GM23248 (cell line): ENCODE measurements around a stretch of chr20.

DNA sequence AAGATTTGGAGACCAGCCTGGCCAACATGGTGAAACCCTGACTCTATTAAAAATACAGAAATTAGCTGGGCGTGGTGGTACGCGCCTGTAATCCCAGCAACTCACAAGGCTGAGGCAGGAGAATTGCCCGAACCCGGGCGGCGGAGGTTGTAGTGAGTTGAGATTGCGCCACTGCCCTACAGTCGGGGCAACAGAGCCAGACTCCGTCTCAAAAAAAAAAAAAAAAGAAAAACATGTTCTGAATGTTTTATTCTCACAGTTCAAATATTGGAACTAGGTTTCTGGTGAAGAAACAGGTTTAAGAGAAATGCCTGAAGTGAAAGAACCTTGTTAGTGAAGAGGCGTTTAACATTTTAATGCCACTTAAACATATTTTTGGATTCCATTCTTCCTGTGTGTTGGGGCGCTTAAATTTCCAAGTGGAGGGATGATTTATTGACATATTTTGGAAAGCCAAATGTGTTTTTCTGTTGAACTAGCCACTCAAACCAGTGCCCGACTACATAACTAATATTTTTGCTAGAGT, 1.6 kb upstream of the ZNFX1 start:
- RAMPAGE, long total RNA: no peak

GRCh38 chr20:49356494-49357084, 78.7 kb upstream of the ZNFX1 start:
- RAMPAGE, long total RNA: no peak

GRCh38 chr20:49483939-49484745, 1.7 kb upstream of the KCNB1 start:
- RAMPAGE, long total RNA: no peak

DNA sequence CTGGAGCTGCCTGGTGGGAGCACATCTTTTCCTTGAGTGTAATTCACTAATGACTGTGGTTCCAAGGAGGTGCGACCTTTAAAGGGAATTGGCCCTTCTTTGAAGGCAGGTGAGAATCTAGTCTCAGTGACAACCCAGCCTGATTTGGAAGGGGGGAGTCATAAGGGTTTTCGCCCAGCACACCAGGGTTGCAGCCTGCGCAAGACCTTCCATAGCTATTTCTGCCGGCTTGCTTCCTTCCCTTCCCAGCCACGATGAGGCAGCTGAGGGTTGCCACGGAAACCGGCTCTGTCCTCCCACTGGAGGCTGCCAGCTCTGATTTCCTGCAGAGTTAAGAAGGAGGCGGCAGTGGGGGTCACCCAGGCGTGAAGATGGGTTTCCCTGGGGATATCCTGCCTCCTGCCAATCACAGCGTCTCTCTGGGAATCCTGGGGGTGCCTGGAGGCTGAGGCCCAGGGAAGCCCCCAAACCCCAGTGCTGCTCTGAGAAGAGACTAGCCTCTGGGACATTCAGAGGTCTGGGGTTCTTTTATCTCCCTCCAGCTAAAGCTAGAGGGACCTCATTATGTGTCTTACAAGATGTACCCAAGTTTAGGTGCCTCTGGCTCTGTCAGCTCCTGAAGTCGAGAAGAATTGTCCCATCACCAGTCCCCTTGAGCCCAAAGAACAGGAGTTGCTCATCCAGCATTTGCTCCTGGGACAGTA, 23.1 kb upstream of the KCNB1 start:
- RAMPAGE, long total RNA: no peak

- RAMPAGE, long total RNA: no peak
Measured at GRCh38 chr20:49643315-49643793, 70.3 kb downstream of the B4GALT5 start.

DNA sequence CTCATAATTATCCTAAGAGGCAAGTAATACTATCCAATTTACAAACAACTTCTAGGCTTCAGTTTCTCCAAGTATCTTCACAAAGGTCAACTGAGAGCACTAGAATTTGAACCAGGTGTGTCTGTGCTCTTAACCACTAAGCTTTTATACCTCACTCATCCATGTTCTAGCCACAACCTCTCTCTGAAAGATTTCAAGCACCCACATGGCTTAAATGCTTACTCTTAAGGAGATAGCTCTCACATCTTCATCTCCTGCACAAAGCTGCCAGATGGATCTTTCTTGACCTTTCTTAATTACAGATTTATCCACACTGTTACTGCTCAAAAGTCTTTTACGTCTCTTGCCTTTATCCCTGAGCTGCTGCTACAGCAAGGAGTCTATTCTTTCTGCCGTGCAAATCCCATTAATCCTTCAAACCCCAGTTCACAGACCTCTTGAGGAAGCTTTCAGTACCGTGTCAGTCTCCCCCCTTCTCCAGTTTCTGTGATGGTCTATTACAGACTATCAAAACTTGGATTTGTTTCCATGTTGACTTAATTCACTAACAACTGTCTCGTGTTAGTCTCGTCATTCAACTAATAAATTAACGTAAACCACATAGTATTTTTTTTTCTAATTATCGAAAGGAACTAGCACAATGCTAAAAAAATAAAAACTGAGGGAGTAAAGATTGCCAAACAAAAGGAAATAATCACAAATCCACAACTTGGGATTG, 54.6 kb downstream of the B4GALT5 start:
- RAMPAGE, long total RNA: no peak

- RAMPAGE, long total RNA: no peak
Measured at GRCh38 chr20:49711677-49712505, 1.8 kb downstream of the B4GALT5 start.

- RAMPAGE, long total RNA: no peak
Measured at GRCh38 chr20:49806704-49807050, 6.0 kb upstream of the SLC9A8 start.

GRCh38 chr20:49896077-49896709, 19.1 kb downstream of the SPATA2 start:
- RAMPAGE, long total RNA: no peak

- RAMPAGE, long total RNA: no peak
Measured at GRCh38 chr20:49899323-49900143, 15.8 kb downstream of the SPATA2 start.

- RAMPAGE, long total RNA: no peak
Measured at GRCh38 chr20:49909526-49910398, 5.6 kb downstream of the SPATA2 start.

DNA sequence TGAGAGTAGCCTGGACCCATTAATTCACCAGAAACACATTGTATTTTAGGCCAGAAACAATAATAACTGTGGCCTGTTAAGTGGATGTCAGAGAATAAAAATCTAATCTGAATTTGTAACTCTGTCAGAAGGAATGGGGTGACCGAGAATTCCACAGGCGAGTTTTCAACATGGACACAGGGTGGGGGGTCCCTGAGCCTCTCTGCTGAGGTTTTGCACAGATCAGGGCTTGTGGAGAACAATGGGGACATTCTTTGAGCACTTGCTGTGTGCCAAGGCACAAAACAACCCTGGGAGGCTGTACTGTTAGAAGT, 44.0 kb downstream of the SNAI1 start:
- RAMPAGE, long total RNA: no peak

- RAMPAGE, long total RNA: no peak
Measured at GRCh38 chr20:50071085-50071717, 41.7 kb downstream of the UBE2V1 start.

DNA sequence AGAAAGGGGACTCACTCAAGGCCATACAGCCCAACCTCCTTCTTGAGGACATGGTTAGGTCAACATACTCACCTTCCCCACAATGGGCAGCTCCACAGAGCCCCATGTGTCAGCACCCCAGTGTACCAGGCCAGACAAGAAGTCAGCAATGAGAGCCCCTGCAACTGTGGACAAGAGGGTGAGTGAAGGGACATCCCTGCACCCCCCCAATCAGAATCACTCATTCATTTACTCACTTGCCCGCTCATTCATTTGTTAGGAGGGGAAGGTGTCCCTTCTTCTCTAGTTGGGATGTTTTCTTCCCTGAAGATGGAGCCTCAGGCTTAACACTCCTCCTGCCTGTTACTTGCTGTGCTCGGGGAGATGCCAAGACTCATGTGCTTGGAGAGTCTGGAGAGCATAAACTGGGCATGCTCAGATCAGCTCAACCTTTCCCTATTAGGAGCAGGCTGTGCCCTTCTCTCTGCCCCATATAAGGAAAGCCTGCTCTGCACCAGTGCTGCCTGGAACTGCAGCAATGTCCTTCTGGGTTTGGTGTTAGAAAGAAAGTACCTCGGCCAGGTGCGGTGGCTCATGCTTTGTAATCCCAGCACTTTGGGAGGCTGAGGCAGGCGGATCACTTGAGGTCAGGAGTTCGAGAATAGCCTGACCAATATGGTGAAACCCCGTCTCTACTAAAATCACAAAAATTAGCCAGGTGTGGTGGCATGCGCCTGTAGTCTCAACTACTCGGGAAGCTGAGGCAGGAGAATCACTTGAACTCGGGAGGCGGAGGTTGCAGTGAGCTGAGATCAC, 18.0 kb upstream of the UBE2V1 start:
- RAMPAGE, long total RNA: no peak

GRCh38 chr20:50191186-50191483, 505 bp downstream of the CEBPB start:
- RAMPAGE, long total RNA: no peak

DNA sequence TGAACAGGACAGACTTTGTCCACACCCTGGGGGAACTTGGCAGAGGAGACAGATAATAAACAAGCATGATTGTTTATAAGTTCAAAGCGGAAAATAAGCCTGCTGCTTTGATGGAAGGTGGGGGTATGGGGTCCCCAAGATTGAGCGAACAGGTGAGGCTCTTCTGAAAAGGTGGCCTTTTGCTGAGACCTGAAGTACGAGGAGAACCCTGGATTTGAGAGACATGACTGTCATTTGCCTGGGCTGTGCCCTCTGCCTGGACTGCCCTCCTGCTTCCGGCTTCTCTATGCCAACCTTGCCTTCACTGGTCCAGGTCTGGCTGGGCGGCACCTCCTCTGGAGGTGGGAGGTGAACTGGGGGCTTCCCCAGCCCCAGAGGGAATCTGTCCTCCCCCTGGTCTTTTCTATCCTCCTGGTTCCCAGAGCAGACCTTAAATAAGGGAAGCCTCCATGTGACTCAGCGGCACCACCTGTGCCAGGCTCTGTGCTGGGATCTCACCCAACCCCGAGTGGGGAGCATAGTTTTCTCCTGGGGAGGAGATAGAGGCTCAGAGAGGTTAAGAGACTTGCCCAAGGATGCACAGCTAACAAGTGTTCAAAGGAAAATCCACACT, 59.1 kb downstream of the CEBPB start:
- RAMPAGE, long total RNA: no peak

DNA sequence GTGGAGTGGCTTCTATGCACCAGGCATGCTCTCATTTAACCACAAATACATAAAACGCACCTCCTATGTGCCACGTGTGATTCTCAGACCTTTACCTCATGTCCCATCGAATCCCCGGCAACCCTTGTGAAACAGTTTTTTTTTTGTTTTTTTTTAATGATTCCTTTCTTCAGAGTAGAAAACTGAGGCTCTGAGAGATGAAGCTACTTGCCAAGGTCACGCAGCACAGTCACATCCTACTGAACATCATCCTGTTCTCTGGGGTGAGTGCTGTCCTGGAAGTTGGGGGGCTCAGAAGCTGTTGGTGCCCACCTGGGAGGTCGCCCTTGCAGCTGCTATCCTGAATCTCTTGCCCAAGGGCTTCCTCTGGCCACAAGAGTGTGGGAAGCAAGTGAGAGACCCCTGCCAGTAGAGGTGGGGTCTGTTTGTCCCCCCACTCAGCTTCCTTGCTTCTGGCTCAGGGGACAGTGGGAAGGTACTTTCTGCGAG, 84.9 kb downstream of the CEBPB start:
- RAMPAGE, long total RNA: no peak

- RAMPAGE, long total RNA: no peak
Measured at GRCh38 chr20:50296160-50296952, 105.7 kb downstream of the CEBPB start.

- RAMPAGE, long total RNA: no peak
Measured at GRCh38 chr20:50297451-50298070, 106.9 kb downstream of the CEBPB start.

DNA sequence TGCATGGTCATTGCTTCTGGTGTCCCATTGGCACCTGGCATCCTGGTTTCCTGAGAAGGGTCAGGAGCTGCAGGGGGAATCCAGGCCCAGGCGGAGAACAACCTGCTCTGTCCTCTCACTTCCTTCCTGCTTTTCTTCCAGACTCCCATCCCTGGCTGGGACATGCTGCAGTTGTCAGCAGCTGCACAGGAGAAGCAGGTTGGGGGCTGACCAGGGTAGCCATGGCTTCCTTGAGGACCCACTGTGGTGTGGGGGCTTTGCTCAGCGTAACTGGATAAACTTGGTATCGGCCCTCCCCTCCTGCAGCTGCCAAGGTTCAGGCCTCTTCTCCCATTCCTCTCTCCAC, 155.2 kb downstream of the CEBPB start:
- RAMPAGE, long total RNA: no peak